Ascending aorta (tissue), 1 donor: ENCODE measurements around a stretch of chr20.

GRCh38 chr20:58375312-58376081 is 13.5 kb upstream of the VAPB start:
- PRO-cap: no peak

DNA sequence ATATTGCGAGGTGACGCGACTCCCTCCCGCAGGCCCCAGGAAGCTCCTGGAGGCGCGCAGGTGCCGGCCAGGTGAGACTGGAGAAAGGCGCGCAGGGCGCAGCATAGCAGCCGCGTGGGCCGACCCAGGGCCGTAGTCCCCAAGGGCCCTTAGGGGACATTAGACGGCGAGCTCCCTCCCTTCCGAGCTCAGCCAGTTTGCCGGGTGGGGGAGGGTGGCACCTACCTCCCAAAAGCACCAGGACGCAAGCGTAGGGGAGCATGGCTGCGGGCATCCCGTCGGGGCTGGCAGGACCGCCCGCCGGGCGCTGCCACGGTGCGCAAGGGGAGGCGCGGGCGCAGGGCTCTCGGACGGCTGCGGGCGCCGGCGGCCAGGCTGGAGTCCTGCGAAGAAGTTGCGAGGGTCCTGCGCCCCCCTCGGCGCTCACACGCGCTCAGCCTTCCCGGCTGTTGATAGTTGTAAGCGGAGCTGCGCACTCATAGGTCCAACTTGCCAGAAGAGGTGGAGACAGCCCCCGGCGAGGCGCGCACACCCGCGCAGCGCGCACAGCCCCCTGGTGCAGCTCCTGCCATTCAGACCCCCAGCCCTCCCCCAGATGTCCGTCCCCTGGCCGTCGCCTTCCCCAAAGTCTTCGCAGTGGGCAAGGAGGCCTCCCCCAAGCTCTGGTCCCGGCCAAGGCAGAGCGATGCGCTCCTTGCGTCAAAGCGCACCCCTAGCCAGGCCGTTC is 602 bp downstream of the APCDD1L start:
- PRO-cap: no peak

DNA sequence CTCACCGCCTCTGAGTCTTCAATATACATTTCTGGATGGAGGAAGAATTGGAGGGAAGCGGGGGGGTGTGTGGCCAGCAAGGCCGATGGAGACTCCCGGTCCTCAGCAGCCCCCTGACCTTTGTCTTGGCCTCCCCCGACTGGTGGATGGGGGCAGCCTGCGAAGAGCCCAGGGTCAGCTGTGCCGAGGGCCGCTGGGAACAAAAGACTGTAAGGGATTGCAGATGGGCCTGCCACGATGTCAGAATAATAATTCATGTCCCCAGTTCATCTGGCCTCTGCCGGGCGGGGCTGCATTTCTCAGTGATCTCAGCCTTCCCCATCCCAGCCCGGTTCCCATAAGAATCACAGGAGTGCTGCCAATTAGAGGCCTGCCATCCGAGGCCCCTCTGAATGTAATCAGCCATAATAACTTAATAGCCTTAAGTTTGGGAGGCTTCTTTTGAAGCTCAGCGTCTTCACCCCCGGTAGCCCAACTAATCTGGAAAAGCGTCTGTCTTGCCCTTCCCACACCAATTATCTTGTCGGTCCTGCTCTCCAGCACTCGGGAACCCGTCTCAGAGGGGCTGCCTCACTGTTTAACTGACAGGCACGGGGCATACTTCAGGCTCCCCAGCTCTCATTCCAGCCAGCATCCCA is 54.1 kb upstream of the STX16 start:
- PRO-cap: no peak

DNA sequence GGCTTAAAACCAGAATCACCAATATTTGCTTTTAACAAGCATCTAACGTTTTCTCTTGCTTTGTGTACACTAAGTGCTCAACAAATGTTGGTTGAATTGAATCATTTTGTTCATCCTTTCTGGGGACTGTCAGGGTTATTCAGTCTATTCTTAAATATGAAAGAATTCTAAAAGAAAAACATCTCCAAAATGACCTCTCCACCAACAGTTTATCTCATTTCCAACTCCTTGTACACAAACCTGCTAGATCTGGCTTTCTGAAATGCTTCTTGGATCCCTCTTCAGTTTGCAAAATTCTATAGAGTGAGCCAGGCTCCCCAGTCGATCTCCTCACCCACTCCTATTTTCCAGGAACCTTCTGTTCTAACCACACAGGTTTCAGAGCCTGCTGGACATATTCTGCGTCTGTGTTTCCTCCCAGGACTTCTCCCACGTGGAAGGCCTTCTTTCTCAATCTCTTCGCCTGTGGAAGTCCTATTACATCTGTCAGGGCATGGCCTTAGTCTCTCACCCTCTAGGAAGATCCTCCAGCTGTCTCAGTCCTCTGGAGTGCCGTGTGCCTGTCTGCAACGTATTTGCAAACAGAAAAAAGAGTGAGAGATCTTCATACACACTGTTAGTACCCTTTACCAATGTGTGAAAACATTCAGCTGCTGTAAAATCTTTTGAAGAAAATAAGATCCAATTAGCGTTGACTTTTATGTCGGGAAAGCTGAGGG is 1.8 kb upstream of the NPEPL1 start:
- PRO-cap: no peak

DNA sequence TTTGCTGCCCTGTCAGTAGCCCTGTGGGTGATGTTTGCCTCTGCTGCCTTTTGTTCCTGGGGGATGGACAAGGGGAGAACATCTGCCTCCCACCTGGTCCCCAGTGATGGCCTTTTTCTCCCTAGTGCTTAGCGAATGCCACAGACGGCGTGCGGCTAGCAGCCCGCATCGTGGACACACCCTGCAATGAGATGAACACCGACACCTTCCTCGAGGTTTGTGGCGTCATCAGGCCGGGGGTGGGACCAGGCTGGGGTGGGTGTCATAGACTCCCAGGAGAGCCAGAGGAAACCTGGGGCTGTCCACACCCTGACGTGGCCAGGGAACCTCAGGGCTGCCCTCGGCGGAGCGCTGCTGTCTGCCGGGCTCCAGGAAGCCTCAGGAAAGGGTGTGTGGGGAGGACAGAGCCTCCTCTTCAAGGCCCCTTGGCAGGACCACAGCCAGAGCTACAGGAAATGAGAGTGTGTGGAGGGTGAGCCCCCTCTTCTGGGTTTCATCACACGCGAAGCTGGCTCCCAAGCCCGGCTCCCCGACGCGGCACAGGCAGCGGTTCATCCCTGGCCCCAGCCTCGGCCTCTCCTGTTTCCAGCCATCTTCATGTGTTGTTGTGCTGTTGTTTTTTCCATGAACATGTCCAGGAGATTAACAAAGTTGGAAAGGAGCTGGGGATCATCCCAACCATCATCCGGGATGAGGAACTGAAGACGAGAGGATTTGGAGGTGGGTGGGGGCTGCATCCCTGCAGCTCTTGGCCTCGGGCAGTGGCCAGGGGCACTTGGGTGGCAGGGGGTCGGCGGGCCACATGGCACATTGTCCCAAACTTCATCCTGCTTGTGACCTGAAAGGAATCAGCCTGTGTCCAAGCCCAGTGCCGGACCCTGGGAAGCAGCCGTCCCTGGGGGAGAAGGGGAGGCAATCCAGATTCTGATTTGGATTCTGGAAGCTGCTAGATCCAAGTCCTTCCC is 6.2 kb downstream of the NPEPL1 start:
- PRO-cap: no peak

- PRO-cap: no peak
Observed at GRCh38 chr20:58841567-58841852, 49.7 kb upstream of the GNAS start.

DNA sequence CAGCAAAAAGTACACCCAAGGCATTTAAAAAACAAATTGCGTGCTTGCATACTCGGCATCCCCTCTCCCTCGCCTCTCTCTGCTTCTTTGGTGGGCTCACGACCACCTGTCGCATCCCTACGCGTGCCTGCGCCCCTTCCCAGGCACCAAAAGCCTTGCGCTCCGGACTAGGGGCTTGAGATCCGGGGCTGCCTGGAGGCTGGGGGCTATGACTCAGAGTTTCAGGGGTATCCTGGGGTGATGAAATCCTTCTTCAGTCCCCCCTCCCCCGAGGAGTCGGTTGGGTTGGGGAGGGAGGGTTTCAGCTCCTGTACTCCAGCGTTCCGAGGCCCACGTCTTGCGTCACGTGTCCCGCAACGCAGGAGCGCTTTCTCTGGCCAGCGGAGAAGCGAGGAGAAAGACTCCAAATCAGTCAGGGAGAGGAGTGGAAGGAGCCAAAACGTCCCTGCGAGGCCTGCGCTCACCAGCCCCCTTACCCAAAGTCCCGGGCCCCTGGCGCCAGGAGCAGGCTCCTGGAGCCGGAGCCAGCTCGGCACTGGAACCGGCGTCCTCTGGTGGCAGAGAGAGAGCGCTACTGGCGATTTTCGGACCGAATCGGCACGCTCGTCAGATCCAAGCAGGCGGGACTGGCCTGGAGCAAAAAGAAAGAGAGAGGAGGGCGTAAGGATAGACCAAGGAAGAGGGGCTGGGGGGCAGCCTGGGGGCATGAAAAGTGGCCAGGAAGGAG is 38.7 kb upstream of the GNAS start:
- PRO-cap: no peak

DNA sequence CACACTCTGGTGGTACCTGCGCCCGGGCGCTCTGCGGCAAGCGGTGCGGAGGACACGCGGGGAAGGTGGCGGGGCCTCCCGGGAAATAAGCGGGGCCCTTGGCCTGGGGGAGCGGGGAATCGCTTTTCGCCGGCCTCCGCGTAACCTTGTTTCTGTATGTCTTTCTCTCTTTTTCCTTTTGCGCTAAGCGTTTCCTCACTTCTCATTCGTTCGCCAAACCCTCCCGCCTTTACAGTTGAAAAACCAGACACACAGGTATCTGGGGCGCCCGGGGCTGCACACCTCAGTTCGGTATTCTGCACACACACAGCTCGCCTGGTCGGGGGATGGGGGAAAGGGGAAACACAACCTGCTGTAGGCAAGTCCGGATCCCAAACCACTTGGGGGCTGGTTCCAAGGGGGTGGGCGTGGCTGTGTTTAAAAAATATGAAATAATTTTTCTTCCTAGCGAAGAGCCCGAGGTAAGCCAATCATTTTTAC is 35.2 kb upstream of the GNAS start:
- PRO-cap: no peak

DNA sequence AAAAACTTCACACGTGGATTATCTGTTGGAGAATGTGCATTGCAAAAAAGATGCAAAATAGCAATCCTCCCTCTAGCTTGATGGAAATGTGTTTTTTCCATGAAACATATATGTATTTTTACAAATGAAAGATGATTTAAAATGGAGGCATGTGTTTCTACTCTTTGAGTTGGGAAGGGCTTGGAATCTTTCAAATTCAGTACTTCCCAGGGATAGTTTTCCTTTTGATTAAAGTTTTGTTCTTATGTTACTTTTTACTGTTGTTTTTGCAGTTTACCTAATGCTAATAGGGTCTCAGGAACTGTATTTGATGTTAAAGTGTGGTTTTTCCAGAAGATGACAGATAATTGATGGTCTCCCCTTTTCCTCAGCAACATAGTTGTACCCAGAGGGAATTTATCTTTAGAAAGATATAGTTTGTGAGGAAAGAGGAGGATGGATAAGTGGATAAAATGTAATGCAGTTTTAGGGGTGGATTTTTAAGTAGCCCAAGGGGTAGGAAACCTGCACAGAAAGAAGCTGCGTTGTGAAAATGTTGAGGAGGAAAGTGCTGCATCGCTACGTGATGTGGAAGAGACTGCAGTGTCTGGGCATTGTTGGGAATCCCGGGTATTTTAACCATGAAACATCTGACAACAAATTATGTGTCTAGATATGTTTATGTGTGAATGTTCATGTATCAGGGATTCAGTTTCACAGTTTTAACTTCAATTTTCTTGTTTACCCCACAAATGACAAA is 3.5 kb downstream of the GNAS start:
- PRO-cap: no peak

DNA sequence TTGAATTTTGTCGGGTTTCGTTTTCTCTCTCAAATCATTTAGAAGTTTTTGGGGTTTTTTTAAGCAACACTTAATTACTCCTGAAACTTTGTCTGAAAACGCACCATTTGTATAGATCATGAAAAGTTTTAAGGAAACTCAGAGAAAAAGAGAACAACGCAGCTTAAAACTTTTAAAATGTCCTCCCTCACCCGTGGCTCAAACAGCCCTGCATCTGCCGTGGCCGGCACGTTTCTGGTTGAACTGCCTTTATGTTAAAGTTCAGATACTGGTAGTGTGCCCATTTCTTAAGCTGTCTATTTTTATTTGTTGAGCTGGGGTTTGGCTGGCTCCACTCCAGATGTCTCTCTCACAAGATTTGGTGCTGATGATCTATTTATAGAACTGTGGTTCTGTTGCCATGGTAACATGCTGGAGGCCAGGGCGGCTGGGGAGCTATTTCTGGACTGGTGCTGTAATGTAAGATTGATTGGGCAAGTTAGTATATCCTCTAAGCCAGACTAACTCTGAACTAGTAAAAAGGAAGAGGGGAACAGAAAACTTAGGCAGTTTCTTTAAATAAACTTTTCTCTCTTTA is 16.5 kb downstream of the GNAS start:
- PRO-cap: bidirectional peak, plus-strand start at position 514 of the sequence, minus-strand start at position 351 of the sequence

- PRO-cap: no peak
Observed at GRCh38 chr20:58944720-58945066, 36.4 kb upstream of the NELFCD start.

GRCh38 chr20:58981846-58982523 is 929 bp downstream of the NELFCD start:
- PRO-cap: no peak

DNA sequence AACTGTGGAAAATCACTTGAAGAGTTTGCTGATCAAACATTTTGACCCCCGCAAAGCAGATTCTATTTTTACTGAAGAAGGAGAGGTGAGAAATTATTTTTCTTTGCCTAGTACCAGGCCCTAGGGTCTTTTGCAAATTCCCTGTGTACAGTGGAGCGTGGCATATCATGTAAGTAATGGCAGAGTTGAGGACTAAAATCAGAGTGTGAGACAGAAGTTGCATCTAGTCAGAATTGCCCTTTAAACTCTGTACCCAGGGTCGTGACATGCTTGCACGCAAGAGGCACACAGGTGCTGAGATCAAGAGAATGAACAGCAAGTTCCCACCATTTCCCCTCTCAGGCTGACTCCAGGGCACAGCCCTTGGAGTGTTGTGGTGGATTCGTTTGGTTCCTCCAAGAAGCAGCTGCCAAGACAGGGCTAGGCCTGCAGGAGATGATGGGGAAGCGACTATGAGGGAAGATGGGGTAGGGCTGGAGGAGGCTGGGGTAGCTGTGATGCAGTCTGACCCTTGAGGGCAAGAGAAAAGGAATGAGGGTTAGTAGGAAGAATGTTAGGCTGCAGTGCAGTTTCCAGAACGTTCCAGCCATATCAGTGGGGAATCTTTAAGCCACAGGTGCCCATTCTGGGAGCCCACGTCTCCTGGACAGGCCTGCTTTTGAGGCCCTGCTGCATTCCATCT is 6.8 kb downstream of the NELFCD start:
- PRO-cap: no peak

- PRO-cap: no peak
Observed at GRCh38 chr20:59165973-59166632, 2.5 kb downstream of the ZNF831 start.

GRCh38 chr20:59299825-59300178 is 609 bp upstream of the EDN3 start:
- PRO-cap: no peak

GRCh38 chr20:59308659-59309290 is 8.4 kb downstream of the EDN3 start:
- PRO-cap: no peak

DNA sequence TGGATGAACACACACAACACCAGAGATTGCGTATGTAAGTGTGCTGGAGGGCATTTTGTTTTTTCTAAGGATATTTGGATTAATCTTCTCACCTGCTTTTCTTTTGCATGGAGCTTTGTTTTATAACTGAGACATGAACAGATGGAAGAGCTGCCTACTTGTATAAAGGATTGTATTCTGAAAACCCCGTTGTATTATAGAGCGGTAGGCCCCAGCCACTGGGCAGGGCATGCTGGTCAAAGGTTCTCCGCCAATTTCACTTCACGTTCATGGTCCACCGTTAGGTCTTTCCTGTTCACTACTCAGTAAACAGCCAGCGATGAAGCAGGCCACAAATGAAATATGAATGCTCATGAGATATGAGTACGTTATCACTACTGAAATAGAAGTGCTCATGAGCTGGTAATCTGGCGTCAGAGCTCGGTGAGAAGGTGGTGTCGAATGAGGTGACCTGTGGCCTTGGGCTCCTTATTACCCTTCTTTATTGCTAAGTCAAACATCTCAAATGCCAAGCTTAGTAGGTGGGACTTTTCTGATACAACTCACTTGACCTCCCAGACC is 16.5 kb downstream of the EDN3 start:
- PRO-cap: no peak

DNA sequence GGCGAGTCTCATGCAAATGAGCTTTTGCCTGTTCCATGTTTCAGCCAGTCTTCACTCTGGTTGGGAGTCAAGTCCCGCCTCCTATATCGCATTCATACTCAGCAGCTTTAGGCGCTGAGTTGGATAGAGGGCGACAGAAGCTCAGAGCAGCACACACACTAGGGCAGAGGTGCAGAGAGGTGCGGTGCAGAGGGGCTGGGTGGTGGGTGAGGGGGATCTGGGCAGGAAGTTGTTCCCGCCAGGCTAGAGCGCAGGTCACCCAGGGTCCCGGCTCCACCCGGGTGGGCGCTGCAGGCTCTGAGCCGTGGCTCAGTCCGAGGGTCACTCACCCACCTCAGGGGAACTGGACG is 89.2 kb upstream of the PHACTR3 start:
- PRO-cap: no peak

DNA sequence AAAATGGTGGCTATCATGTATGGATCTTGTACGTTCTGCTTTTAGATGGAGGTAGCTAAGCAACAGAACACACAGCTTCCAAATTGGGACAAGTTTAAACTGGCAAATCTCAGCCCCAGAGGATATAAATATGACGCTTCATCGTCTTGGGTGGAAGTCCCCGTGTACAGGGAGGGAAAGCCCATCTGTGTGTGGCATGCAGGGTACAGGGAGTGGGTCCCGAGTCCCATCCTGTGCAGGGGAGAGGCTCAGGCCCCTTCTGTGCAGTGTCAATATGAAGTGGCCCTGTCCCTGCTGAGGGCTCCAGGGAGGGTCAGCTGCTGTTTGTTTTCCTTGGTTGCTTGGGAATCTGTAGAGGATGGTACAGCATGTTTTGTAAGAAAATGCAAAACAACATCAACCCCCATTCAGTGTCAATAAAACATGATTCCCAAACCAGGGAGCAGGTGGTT is 113.0 kb downstream of the SYCP2 start:
- PRO-cap: no peak

- PRO-cap: no peak
Observed at GRCh38 chr20:59826202-59826501, 107.3 kb downstream of the SYCP2 start.